Fibroblast of the aortic adventitia (primary cell): Measurements from ENCODE around the genes ABITRAM and TMEM245.

- CAGE, long polyA plus RNA: no peak
Measured at GRCh38 chr9:105457461-105457956, 9.7 kb downstream of the FSD1L start.

DNA sequence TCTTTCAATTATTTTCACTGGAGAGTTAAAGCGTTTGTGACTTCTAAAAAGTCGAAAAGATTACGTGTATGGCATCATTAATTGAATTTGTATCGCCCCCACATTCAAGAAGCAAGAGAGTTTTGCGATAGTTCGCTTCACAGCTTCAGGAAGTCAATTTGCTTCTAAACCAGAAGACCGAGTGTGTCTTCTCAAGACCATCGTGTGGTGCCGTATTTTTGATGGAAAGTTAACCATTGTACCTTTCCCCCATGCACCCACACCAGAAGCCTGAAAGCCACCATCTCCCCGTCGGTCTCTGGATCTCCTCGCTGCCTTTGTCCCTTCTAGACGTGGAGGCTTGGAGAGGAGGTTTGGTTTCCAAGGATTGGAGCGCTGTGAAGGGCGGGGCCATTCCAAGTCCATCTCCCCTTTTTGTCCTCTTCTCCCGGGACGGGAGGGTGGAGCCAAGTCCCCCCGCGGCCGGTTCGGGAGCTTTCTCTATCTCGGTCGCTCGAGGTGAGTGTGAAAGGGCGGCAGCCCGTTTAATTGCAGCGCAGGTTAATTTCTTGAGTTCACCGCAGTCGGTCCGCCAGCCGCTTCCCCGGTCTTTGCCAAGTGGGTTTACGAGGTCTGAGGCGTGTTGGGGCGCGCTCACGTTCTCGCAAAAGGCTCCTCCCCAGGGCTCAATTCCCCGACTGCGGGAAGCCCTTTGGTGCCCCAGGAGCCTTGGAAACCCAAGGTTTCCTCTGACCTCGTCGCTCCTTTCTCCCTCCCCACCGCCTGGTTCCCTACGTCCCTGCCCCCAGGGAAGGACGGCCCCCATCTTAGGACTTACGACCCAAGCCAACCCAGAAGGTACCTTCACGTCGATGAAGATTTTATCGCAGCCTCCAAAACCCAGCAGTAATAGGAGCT is 3.0 kb upstream of the ZNF462 start:
- CAGE, long polyA plus RNA: no peak

DNA sequence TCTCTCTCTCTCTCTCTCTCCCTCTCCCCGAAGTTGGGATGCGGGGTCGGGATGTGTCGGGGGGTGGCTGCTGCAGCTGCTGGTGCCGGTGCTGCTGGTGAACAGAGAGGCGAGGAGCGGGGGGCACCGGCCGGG is 992 bp downstream of the ZNF462 start:
- CAGE, long polyA plus RNA: no peak

- CAGE, long polyA plus RNA: no peak
Measured at GRCh38 chr9:106876400-106876863, 13.5 kb downstream of the ZNF462 start.

DNA sequence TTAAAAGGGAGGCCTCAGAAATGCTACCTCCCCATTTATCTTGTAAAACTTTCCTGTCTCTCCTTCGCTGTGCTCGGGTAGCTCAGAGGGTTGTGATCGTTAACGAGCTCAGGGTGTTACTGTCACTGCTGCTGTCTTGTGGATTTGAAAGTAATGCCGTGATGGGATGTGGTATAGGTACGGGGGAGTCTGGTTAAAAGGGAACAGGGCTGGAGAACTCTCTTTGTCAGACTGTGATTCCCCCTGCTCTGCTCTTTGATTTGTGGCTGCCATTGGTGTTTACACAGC is 26.2 kb downstream of the ZNF462 start:
- CAGE, long polyA plus RNA: no peak

DNA sequence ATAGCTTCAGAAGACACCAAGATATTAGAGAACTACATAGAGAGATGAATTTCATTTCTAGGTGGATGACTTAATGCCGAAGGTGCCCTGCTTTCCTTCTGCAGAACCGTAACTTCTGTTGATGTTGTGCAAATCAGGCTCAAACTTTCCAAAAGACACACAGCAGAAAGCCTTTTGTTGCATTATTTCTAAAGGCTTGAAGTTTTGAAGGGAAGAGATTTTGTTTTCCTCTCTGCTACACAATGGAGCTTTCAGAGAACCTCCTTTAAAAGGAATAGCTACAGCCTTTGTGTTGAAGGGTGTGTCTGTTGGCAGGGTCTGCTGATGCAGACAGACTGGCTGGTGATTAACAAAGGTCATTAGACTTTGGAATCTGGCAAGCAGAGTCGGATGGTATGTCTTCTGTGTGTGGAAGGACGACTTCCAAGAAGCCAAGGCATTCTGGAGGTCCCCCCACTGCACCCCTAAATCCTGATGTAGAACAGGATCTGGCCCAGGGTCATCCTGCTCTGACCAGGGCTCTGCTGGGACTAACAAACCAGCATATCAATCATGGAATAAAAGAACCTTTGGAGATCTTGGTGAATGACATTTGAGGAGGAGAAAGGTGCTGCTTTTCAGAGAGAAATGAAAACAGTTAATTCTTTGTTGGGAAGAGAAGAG is 57.9 kb downstream of the ZNF462 start:
- CAGE, long polyA plus RNA: no peak

GRCh38 chr9:106921388-106922206 is 58.6 kb downstream of the ZNF462 start:
- CAGE, long polyA plus RNA: no peak

- CAGE, long polyA plus RNA: no peak
Measured at GRCh38 chr9:107135985-107136354, 147.1 kb upstream of the RAD23B start.

DNA sequence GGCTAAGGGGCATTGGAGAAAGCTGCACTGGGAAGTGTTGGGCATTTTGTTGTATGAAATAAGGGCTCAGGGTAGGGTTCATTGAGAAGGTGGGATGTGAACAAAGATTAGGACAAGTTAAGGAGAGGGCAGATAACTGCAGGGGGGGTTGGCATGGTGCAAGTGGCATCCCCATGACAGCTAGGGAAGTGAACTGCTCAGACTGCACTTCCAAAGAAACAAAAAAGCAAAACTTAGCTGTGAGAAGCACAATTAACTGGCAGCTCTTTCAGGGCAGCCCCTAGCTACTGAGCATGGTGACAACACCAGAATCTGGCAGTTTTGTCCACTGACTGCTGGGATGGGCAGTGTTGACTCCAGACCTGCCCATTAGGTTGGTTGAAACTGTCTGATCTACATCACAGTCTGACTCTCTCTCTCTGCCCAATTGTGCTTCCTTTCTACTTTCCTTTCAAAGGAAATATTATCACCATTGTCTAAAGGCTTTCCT is 12.6 kb upstream of the RAD23B start:
- CAGE, long polyA plus RNA: no peak

DNA sequence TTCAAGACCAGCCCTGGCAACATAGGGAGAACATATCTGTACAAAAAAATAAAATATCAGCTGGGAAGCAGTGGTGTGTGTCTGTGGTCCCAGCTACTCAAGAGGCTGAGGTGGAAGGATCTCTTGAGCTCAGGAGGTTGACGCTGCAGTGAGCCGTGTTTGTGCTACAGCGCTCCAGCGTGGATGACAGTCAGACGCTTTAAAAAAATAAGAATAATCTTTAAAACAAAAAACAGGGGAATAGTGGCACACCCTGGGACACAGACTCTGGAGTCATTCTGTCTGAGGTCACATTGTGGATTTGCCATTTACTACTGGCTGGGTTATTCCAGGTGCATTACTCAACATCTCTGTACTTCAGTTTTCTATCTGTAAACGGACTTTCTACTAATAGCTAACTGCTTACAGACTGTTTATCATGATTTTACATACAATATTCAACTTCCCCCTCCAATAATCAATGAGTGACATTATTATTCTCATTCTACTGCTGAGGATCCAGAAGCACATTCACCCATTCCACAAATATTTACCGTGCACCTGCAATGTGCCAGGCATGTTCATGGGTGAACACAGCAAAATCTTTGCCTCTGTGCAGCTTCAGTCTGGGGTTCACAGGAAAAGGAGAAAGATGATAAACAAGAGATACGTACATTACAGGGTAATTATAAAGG is 1.2 kb upstream of the RAD23B start:
- CAGE, long polyA plus RNA: no peak

- CAGE, long polyA plus RNA: no peak
Measured at GRCh38 chr9:107368207-107369229, 85.4 kb downstream of the RAD23B start.

DNA sequence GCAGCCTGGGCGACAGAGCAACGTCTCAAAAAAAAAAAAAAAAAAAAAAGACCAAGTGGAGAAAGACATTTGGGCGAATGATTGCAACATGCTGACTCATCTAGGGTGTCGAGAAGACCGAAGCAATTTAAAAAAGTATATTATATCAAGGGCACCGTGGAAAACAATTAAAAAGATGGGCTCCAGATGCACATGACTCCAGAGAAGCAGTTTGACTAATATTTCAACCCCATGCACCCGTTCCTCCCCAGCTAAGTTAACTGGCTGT is 9.1 kb downstream of the KLF4 start:
- CAGE, long polyA plus RNA: no peak

DNA sequence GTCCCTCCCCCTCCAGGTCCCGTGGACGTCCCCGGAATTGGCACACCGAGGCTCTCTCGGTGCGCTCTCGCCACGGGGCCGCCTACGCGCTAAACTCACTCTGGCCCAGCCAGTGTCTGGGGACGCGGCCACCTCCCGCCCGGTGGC is 1.2 kb downstream of the KLF4 start:
- CAGE, long polyA plus RNA: no peak

GRCh38 chr9:107674999-107675213 is 185.3 kb upstream of the KLF4 start:
- CAGE, long polyA plus RNA: no peak

GRCh38 chr9:108543156-108543532 is 312.6 kb downstream of the ACTL7B start:
- CAGE, long polyA plus RNA: no peak

DNA sequence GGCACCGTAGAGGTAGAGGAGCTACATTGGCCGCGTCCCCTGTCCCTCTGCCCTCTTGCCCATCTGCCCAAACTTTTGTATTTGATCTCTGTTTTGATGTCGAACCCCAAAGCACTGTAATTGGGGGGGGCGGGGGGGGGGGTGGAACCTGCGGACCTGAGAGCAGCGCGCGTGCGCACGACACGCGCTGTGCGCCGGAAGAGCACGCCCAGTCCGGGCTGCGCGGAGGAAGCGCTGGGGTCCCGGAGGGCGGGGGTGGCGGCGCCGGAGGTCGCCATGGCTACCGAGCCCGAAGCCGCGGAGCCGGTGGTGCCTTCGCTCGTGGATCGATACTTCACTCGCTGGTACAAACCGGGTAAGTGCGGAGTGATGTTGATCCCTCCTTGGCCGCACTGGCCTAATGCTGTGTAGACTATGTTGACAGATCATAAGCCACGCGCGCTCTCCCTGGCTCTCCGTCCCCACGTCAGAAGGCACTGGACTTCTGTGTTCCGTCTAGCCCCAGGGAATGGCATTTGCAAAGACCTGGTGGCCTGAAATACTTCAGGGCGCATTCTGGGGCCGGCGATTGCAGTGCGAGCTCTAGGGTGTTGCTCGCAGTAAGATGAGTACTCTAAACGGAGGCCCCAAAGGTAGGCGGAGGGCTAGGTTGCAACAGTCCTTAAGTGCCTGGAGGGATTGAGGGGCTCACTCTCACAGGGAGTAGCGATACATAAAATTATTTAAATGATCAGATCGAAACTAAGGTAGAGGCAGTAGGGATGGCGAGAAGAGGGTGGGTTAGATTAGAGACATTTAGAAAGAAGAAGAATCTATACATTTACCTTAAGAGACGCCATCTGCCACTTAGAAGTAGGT is at the start of gene ABITRAM:
TSS of gene ABITRAM (plus strand) at position 190 of the 858 bp plus-strand sequence.
- CAGE, long polyA plus RNA: no peak

DNA sequence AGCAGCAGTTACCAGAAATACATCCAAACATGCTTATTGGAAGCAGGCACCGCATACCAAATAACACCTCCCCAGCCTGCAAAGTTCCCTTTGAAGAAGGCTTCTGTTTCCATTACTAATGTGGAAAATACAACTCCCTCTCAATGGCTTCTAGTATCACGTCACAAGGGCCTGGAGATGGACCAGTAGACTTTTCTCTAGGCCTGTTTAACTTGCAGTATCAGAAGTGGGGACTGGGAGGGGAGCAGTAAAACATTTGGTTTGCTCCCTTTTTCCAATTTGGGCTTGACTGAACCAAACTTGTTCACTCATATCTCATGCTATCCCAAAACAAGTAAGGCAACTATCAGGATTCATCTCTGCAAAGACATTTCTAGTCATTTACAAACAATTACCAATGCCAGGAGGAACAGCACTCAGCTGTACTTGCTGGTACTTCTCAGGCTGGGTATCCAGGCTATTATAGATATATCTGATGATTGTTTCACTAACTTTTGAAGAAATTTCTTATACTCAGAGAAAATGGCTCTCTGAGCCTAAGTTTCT is 20.6 kb downstream of the TMEM245 start:
- CAGE, long polyA plus RNA: no peak

- CAGE, long polyA plus RNA: no peak
Measured at GRCh38 chr9:109119795-109120557, at the start of gene TMEM245. Gene TMEM245 (minus strand): TSS chr9:109119947.

- CAGE, long polyA plus RNA: no peak
Measured at GRCh38 chr9:109250973-109252030, 69.6 kb downstream of the EPB41L4B start.

- CAGE, long polyA plus RNA: no peak
Measured at GRCh38 chr9:109299687-109300160, 21.1 kb downstream of the EPB41L4B start.